HL-60 (cell line): ENCODE measurements around a stretch of chr15.

DNA sequence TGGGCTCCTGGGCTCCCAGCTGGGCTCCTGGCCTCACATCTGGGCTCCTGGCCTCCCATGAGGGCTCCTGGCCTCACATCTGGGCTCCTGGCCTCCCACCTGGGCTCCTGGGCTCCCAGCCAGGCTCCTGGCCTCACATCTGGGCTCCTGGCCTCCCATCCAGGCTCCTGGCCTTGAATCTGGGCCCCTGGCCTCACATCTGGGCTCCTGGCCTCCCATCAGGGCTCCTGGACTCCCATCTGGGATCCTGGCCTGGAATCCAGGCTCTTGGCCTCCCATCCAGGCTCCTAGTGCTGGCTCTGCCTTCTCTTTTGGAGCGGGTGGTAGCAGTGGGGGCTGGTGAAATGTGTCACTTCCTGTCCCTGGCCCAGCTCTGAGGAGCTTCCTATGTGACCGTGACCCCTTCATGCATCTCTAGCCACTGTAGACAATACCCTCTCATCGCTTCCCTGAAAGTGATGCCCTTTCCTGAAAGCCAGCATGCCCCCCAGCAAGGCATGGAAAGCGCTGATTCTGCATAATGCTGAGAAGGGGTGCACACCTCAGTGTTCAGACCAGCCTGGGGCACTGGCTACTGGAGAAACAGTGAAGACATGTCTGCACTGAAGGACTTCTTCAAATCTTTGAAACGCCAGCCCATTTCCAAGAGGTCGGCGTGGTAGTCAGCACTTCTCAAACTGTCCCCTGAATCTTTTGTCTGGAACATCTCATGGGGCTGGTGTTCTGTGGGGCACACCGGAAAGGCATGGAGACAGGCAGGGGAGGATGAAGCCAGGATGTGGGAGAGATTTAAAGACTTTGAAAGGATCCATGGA lies 62.4 kb upstream of the BLM start:
- RRBS = no CpG with 5 or more reads among the region's 8 CpGs

GRCh38 chr15:90836233-90836903 lies 32.0 kb upstream of the FURIN start:
- RRBS = no CpG with 5 or more reads among the region's 8 CpGs

- RRBS = 92% methylated on average over 3 of the region's 22 CpGs
Measured at GRCh38 chr15:90873536-90874656, 5.5 kb downstream of the FURIN start.

DNA sequence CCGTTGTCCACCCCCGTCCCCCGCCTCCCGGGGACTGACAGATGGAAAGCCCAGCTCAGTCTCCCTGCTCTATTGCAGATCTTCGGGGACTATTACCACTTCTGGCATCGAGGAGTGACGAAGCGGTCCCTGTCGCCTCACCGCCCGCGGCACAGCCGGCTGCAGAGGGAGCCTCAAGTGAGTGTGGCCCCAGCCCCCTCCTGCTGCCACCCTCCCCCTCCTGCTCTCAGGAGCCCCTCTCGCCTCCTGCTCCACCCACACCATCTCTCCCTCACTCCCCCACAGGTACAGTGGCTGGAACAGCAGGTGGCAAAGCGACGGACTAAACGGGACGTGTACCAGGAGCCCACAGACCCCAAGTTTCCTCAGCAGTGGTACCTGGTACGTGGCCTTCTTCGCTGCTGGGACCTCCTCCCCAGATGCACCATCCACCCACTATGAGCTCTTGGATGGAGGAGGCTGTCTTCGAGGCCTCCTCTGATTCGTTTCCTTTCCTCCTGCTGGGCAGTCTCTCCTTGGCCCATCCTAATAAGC lies 7.9 kb downstream of the FURIN start:
- RRBS = over 99% methylated on average over 4 of the region's 22 CpGs

DNA sequence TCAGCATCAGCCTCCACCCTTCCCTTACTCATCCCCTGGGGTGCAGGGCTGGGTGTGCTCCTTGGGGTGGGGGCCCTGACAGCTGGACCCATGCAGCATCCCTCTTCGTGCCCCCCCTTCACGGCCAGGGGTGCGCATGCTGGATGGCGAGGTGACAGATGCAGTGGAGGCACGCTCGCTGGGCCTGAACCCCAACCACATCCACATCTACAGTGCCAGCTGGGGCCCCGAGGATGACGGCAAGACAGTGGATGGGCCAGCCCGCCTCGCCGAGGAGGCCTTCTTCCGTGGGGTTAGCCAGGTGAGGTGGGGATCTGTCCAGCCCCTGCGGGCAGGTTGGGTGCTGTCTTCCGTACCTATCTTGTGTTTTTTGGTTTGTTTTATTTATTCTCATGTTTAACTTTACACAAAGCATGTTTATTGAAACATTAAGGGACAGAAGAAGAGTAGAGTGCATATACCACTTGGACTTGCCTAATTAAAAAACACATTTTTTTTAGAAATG lies 6.2 kb upstream of the FES start:
- RRBS = no CpG with 5 or more reads among the region's 14 CpGs

- RRBS = no CpG with 5 or more reads among the region's 37 CpGs
Measured at GRCh38 chr15:90879580-90880370, 4.5 kb upstream of the FES start.

- RRBS = no CpG with 5 or more reads among the region's 6 CpGs
Measured at GRCh38 chr15:90891308-90891785, 7.0 kb downstream of the FES start.

DNA sequence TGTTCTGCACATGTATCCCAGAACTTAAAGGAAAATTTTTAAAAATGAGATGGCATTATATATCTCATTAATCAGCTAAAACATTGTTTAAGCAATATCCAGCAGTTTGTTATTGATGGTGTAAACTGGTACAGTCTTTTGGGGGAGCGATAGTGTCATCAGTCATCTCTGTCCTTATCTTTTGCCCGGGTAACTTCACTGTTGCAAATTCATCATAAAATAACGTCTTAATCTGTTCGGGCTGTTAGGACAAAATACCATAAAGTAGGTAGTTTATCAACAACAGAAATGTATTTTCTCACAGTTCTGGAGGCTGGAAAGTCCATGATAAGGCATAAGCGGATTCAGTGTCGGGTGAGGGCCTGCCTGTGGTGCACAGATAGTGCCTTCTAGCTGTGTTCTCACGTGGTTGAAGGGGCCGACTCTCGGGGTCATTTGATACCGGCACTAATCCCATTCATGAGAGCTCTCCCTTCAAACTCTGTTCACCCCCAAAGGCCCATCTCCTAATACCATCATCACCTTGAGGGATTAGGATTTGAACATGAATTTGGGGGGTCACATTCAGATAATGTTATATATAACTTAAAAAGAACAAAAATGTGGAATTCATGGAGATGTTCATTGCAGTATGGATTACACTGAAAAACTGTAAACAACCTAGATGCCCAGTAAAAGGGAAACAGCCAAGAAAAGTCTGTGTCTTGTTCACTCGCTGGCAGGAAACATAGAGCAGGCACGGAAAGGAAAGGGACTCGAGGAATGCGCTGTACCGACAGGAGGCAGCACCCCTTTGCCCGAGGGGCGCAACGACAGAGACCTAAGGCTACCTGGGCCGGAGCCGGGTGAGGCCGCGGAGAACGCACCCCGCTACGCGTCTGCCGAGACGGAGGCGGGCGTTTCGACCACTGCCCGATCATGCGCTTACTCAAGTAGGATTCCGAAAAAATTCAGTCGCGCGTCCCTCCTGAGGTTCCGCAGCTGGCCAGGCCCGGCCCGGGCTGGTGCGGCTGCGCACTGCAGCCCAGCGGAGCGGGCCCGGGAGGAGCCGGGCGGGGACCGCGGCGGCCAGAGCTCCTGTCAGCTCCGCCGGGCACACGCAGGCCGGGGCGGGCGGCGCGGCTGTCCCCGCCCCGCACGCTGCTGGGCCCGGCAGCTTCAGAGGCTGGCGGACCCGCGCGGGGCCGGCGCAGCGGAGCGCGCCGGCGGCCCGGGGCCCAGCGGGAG lies 1.1 kb upstream of the MAN2A2 start:
- RRBS = 3% methylated on average over 28 of the region's 75 CpGs

DNA sequence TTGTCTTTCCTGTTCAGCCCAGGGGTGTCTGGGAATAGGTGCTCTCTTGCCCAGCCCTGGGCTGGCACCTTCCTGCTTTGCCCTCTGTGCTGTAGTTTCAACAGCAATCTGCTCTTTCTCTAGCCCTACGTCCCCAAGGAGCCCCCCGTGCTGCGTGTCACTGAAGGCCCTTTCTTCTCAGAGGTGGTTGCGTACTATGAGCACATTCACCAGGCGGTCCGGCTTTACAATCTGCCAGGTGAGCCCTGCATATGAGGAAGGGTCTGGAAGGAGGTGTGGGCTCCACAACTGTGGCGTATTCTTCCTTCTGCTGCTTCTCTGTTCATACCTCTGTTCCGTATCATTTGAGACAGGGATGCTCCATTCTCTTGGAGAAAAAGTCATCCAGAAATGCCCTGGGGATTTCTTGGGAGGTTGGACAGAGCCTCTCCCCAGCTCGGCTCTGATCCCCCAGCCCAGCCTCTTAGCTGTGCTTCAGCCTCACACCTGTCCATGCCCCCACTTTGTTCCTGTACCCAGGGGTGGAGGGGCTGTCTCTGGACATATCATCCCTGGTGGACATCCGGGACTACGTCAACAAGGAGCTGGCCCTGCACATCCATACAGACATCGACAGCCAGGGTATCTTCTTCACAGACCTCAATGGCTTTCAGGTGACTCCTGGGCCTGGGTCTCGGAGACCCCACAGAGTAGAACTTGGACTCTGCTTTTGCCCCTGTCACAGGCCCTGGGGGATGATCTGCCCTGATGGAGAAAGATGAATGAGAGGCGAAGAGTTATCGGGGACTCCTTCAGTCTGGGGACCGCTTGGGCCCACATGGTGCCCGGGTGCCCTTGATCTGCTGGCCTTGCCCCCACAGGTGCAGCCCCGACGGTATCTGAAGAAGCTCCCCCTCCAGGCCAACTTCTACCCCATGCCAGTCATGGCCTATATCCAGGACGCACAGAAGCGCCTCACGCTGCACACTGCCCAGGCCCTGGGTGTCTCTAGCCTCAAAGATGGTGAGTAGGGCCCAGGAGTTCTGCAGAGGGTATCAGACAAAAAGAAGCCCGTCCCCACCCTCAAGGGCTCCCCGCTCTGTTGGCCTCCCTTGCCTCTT lies 10.0 kb downstream of the MAN2A2 start:
- RRBS = no CpG with 5 or more reads among the region's 24 CpGs

- RRBS = no CpG with 5 or more reads among the region's 10 CpGs
Measured at GRCh38 chr15:90958911-90959729, 4.4 kb downstream of the RCCD1 start.

DNA sequence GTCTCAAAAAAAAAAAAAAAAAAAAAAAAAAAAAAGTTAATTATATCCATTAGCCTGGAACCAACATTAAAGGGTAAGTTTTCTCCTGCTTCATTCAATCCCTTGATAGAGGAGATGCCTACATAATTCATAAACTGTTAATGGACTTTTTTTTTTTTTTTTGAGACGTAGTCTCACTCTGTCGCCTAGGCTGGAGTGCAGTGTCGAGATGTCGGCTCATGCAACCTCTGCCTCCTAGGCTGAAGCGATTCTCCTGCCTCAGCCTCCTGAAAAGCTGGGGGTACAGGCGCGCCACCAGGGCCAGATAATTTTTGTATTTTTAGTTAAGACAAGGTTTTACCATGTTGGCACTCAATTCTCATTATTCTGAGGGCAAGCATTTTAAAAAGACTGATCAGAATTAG lies 1.3 kb downstream of the PRC1 start:
- RRBS = no CpG with 5 or more reads among the region's 7 CpGs

DNA sequence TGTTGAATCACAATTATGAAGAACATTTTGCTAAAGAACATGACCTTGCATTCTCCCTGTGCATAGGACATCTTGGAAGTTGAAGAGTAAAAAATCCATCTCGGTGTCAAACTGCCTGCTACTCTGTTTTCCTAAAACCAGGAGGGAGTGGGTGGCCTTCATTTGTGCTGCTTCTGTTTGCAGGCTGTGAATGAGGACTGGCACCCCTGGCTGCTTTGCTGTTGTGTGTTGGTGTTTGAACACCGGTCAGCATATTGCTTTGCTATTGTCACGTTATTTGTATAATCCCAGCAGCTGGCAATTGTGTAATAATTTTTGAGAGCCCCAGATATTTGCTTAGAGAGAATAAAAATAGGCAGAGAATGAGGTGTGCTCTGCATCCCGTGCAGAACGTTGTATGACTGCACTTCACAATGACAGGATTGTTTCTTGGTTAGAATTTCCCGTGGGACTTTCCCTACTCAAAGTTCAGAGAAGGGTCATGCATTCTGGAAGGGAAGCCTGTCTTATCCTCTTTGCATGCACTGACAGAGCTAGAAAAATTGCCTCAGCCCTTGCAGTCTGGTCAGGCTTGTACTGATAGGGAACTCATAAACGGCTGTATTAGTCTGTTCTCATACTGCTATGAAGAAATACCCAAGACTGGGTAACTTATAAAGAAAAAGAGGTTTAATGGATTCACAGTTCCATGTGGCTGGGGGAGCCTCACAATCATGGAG lies 16.2 kb downstream of the SV2B start:
- RRBS = no CpG with 5 or more reads among the region's 7 CpGs

GRCh38 chr15:91469903-91470413 lies 369.9 kb downstream of the SV2B start:
- RRBS = no CpG with 5 or more reads among the region's 11 CpGs

- RRBS = no CpG with 5 or more reads among the region's 2 CpGs
Measured at GRCh38 chr15:91694916-91695216, 158.6 kb upstream of the SLCO3A1 start.

DNA sequence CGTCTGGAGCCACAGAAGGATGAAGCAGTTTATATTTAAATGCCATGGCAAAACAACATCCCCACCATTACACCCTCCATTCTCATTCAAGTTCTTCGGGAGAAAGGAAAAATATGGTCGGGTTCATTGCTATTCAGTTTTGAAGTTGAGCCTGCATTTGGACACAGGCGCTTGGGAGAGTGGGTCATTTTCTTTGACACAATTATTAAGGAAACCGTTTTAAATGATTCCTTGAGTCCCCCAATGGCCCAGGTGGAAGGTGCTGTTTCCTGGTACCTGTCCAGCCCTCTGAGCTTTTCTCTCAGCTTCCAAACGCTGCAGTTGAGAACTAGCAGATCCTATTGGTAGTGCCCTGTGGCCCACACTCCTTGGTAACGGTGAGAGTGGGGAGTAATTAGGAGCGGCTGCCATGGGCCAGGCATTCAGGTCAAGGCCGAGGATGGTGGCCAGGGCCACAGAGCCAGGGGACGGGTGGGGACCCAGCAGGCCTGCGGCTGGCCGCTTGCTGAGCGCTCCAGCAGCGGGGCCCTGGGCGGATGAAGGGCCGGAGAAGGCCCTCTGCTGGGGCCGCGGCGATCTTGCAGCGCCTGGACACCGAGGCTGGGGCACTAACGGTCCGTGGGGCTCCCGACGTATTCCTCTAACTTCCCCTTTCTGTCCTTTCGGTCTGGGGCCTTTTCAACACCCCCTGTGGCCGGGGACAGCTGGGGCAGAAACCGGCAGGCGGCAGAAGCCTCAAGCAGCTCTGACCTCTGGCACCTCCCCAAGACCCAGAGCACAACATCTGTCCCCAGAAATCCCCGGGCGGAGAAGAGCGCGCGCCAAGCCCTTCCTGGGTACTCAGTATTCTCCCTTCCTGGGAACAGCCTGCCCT lies 978 bp upstream of the SLCO3A1 start:
- RRBS = 4% methylated on average over 7 of the region's 34 CpGs

DNA sequence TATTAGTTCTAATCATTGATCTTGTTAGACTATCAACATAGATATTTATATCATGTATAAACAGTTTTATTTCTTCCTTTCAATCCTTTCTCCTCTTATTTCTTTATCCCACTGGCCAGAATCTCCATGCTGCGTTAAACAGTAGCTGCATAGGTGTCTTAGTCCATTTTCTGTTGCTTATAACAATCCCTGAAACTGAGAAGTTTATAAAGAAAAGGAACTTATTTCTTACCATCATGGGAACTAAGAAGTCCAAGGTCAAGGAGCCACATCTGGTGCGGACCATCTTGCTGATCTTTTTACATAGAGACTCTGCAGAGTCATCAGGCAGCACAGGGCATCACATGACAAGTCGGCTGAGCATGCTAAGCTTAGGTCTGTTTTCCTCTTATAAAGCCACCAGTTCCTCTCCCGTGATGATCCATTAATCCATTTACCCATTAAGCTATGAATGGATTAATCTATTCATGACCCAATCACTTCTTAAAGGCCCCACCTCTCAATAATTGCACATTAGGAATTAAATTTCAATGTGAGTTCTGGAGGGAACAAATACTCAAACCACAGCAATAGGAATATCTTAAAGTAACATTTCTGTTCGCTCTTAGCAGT lies 22.4 kb upstream of the FAM174B start:
- RRBS = no CpG with 5 or more reads among the region's 5 CpGs

- RRBS = no CpG with 5 or more reads among the region's 23 CpGs
Measured at GRCh38 chr15:92818435-92819705, 81.3 kb upstream of the CHD2 start.

DNA sequence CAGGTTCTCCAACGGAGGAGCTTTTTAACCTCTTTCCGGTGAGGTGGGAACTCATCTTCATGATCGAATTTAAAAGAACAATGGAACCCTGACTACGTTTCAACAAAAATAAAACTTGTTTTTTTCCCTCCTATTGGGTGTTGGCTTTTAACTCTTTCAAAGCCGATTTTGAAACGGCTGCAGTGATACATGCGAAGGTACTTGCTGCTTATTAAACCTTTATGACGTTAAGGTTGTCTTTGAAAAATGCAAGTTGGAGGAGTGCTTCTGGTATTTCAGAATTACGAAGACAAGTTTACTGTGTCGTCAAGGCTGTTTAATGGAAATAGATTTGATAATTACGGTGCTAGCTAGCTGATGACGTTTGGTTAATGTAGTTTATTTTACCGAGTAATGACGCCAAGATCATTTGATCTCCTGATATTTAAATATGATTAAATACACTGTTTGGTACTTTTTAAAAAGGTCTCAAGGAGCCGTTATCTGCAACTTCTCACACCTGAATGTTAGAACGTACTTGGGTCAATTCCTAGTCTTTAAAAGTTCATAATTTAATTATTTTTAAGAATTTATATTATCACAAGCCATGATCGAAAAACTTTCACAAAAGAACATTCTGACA lies 16.4 kb upstream of the CHD2 start:
- RRBS = 0% methylated on average over 2 of the region's 17 CpGs

DNA sequence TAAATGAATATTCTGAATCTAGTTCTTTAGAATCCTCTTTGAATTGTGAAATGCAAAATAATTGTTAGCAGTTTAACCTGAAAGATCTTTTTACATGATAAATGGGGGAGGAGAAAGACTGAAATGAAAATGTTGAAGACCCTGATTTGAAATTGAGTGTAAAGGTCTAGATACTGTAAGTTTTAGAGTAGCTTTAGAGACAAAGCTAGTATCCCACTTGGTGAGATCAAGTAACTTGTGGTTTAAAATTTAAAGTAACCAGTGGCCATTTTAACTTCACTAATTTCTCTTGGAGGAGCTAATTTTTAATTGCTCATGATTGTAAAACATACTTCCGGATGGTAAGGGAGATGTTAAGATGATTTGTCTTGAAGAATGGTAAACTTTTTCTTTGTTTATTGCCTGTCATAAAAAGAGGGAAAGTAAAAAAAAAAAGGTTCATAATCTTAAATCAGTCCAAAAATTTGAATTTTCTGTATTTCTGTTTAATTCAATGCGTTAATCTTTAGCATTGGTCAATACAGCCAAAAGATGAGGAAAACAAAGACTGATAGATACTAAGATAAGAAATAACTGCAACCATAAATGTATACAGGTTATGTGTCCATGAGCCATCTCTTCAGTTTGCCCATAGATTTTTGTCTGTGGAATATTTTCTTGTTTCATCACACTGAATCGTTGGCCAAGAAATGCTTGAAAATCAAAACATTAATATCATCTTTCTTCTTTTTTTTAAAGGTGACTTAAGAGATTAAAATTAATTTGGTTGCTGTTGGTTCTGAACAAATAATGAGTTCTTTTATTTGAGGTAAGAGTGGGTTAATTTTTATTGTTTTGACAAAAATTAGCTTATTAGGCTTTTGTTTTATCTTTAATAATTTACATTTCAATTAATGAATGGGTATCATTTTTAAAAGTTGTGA lies 15.1 kb upstream of the CHD2 start:
- RRBS = no CpG with 5 or more reads among the region's 3 CpGs

DNA sequence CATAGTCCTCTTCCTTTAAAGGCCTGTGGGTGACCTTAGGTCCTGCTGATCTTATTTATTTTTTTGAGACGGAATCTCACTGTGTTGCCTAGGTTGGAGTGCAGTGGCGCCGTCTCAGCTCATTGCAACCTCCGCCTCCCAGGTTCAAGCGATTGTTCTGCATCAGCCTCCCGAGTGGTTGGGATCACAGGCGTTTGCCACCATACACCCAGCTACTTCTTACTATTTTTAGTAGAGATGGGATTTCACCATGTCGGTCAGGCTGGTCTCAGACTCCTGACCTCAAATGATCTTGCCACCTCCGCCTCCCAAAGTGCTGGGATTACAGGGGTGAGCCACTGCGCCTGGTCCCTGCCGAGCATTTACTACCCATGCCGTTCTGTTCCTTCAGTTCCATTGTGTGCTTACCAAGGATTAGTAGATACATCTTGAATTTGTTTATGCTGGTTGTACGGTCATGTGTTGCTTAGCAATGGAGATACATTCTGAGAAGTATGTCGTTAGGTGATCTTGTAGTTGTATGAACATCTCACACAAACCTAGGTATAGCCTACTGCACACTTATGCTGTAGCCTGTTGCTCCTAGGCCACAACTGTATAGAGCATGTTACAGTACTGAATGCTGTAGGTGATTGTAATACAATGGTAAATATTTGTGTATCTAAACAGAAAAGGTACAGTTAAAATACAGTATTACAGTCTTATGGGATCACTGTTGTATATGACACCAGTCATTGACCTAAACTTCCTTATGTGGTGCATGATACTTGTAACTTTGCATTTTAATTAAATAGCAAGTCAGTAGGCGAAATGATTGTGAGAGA lies 10.4 kb downstream of the CHD2 start:
- RRBS = no CpG with 5 or more reads among the region's 15 CpGs